ENCODE data around the gene XPNPEP3.

- PRO-cap = no peak
Observed at GRCh38 chr22:39968553-39969321, 8.5 kb downstream of the TMA7B start.

GRCh38 chr22:40197950-40198566 lies 20.3 kb downstream of the TNRC6B start:
- PRO-cap = no peak

GRCh38 chr22:40220599-40221275 lies 43.0 kb downstream of the TNRC6B start:
- PRO-cap = no peak

DNA sequence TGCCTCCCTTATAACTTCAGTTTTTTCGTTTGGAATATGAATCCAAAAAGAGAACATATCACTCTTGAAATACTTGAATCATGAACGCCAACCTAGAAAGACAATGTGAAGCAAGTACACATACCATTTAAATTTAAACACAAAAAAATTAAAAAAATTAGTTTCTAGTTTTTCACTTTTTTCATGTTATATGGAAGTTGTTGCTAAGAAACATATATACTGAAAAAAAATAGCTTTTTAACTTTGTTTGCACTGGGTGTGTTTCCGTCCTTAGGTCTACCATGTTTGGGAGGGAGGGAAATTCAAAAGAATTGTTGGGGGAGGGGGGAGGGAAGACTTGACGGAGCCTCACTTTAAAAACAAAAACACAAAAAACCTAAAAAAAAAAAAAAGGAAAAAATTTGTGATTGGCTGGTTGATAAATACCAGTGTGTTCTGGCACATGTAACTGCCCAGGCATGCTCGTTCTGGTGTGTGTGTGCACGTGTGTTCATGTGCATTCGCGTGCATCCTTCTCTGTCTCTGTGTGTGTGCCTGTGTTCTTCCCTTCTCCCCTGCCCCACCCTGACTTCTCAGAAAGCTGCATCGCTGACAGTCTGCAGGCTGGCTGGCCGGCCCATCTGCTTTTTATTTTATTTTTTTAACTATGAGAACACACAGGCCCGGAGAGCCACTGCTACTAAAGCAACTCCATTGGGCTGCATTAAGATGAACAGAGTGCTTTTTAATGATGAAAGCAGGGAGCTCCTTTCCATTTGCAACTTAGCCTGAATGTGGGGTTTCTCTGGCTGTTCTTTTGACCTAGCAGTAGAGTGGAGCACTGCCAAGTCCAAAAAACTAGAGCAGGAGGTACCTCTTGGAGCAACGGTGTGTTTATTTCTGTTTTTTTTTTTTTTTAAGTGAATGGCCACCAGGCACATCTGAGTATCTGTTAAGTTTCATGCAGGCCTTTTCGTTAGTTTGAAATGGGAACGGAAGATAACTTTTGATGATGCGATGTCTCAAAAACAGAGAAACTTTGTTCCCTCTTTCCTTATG lies 22.6 kb upstream of the ADSL start:
- PRO-cap = no peak

DNA sequence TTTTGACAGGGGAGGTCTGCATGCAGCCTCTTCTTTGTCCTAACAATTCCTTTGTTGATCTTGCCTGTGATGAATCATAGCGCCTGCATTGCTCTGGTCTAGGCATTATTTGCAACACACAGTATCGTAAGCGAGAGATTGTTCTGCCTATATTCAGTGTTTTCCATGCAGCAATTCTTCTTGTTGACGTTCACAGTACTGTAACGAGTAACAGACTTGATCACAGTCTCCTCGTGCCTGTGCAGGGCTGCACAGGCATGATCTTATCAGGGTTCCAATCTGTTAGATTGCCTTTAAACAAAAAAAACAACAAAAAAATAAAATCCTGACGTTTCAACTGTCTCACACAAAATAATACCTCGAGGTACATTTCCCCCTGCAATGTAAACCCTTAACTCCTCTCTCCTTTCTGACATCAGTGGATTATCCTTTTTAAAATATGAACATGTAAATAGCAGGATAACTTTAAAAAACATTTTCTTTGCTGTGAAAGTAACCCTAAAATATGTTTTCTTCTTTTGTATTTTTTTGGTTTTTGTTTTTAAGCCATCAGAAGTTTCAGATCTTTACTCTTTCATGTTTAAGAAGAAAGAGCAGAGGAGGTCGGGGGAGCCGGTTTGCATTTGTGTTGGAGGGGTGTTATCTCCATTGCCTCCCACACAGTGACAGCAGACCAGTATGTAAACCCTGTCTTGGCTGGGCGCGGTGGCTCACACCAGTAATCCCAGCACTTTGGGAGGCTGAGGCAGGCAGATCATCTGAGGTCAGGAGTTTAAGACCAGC lies 13.7 kb upstream of the ADSL start:
- PRO-cap = no peak

- PRO-cap = no peak
Observed at GRCh38 chr22:40415196-40415907, 45.0 kb downstream of the SGSM3 start.

DNA sequence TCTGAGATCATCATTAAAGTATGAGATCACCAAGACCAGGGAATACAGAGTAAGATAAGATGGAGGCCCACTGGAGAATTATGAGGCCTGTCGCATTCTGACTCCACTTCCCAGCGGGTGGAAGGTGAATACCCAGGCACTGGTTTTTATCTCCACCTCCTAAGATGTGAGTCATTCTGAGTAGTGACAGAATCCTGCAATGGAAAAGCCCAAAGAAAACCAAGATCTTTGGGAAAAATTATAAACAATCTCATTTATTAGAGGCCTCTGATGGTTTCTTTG lies 108.5 kb downstream of the MRTFA start:
- PRO-cap = no peak

DNA sequence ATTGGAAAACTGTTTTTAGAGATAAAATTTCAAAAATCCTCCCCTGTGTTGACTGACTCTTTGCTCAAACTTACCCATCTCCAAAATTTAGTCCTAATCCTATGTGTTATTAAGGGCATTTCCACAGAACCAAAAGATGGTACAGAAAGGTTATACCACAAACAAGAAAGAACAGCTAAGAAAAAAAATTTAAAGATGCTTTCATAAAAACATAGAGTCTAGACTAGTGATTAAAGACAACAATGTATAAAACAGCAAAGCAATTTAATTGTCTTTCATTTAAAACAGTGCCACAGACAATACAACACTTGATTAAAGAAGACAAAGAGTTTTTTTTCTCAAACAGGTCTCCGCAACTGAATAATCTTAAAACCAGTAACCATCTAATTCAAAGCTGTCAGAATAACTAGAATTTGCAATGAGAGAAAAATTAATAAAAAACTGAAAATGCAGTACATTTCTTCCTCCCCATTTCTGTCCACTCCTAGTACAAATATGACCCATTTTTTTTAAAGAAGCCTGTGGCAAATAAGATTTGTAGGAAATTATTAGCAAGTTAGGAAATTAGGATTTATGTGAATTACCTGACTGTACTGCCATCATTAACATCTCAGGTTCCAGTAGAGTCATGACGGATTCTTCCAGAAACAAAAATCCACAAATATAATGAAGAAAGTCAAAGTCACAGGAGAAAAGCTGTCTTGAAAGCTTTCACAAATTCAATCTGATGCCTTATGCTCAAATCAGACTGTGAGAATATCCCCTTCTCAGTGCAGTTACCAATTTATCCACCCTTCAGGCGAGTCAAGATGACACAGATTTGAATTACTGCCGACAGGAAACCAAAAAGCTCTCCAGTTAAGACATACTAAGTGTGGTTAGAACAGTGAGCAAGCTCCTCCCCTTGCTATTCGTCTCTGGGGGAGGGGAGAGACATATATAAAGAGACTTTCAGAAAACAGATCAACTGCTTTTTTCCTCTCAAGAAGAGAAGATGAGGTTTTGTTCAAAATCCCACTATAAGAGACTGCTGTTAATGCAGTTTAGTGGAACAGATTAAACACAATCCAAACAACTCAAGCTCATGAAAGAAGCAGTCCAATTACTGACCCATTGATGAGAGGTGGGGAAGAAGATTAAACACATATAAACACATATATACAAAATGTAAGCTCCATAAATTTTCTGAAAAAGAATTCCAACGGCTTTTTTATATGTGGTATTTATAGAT lies 103.1 kb downstream of the MRTFA start:
- PRO-cap = no peak

DNA sequence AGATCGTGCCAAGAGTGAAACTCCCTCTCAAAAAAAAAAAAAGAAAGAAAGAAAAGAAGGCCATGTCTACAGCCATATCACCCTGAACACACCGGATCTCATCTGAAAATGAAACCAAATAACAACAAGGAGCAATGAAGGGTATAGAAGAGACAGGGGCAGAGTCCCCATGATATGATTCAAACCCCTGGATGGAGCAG lies 11.0 kb upstream of the MRTFA start:
- PRO-cap = no peak

GRCh38 chr22:40679981-40681010 lies 1.0 kb downstream of the MCHR1 start:
- PRO-cap = no peak

DNA sequence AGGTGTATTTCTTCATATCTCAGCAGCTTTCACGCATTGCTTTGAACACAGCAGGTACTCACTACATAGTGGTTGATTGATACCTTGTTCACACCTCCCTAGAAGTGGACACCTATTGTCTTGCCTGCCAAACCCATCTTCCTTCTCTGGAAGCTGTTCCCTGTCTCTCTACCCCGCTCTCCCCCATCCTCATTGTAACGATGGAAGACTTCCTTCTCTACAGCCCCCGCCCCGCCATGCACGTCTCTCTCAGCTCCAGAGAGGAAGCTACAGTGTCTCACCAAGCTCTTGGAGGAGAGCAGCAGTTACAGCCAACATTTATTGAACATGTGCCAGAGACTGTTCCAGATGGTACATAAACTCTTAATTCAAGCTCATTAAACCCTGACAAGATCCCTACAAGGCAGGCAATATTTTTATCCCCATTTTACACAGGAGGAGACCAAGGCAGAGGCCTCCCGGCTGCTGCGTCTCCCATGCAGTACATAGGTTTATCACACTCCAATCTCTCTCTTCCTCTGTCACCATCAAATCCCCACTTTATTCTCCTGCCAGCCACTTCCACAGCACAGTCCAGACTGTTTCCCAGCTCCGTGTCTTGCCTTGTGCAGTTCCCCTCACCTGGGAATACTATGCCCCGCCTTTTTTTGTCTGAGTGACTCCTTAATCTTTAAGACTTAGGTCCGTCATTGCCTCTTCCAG lies 15.2 kb downstream of the MCHR1 start:
- PRO-cap = no peak

GRCh38 chr22:40856780-40857851 lies at the start of gene XPNPEP3:
XPNPEP3 (plus strand) TSS chr22:40857148.
- PRO-cap = bidirectional peak, plus-strand start at chr22:40857148, minus-strand start at chr22:40856966; bidirectional peak, plus-strand start at chr22:40857367, minus-strand start at chr22:40857361

DNA sequence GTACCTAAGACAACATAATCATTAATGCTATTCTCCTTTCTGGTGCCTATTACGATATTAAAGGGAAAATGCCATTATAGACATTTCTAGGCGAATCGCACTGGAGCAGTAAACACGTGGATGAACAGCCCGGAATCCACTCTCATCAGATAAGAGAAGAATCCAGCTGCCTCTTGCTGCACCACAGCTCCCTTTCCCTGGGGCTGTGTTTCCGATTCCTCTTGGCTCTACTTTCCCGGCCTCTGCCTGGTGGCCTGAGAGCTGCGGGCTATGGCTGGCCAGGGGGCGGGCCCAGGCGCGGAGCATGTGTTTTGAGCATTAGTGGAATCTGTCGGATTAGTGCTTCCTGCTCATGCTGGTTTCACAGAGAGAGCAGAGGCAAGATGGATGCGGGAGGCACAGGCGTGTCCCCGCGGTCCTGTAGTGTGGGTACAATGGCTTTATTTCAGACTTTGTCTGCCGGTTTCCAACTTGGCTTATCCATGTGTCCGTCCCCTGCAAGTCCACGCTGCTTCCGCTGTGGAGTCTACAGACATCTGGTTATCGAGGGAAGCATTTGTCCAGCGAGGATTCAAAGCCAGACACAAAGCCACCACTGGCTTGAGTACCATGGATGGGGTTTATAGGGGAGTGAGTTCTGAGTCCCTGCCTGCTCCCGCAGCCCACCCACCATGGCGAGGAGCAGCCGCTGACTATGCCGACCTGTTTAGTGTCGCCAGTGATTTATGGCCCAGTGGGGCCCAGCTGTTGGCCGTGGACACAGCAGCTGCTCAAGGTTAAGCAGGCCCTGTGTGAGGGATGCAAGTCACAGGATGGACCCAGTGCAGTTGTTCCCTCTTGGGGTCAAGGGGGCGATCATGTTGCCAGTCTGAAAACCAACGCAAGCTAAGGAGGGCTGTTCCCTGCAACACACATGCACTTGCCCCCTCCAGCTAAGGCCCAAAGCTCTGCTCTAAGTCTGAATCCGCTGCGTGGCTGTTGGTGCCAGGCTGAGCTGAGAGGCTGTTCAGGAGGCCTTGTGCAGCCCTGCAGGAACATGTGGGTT lies 43.4 kb upstream of the EP300 start:
- PRO-cap = bidirectional peak, plus-strand start at position 375 of the sequence, minus-strand start at position 244 of the sequence

GRCh38 chr22:41093225-41093409 lies 725 bp downstream of the EP300 start:
- PRO-cap = no peak

DNA sequence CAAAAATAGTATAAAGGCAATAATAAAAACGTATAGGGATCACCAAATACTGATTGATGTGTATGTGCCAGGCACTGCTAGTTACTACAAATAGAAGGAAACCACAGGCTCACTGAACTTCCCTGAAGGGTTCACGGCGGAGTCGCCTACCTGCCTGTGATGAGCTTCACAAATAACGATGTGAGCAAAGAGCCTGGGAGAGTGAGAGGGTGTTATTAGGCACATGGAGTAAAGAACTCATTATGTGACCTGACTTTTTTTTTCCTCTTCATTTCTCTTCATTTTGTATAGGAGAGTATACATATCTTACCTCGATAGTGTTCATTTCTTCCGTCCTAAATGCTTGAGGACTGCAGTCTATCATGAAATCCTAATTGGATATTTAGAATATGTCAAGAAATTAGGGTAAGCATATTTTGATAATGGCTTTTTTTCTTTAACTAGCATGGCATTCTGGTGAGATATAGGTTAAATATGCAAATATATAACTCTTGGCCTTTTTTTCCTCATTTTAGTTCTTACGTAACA lies 35.8 kb upstream of the L3MBTL2 start:
- PRO-cap = no peak

- PRO-cap = no peak
Observed at GRCh38 chr22:41280642-41281334, 5.2 kb downstream of the RANGAP1 start.

DNA sequence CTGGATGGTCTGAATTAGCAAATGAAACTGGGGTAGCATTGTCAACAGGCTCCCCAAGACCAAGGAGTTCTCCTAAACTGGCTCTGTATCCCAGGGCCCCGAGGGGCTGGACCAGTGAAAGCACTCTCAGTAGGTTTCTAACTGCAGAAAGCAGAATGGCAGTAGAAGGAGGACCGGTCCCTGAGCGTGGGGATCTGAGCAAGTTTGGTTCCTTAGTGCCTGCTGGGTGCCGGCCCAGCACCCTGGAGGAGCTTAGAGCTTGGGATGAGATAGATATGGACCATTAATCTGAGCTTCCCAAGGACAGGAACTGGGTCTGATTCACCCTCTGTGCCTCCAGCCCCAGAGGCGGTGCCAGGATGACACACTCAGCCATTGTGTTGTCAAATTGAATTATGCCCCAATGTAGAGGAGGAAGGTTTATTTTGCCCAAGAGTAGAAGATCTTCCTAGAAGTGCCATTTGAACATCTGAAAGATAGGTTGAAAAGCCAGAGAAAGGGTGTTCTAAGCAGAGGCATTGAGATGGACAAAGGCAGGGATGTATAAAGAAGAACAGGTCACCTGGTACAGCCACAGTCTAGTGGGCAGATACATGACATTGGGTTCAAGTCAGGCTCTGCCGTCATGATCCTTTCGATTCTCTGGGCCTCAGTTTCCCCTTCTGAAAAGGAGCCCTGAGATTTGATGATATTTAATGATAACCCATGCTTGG lies 4.4 kb downstream of the ZC3H7B start:
- PRO-cap = no peak

DNA sequence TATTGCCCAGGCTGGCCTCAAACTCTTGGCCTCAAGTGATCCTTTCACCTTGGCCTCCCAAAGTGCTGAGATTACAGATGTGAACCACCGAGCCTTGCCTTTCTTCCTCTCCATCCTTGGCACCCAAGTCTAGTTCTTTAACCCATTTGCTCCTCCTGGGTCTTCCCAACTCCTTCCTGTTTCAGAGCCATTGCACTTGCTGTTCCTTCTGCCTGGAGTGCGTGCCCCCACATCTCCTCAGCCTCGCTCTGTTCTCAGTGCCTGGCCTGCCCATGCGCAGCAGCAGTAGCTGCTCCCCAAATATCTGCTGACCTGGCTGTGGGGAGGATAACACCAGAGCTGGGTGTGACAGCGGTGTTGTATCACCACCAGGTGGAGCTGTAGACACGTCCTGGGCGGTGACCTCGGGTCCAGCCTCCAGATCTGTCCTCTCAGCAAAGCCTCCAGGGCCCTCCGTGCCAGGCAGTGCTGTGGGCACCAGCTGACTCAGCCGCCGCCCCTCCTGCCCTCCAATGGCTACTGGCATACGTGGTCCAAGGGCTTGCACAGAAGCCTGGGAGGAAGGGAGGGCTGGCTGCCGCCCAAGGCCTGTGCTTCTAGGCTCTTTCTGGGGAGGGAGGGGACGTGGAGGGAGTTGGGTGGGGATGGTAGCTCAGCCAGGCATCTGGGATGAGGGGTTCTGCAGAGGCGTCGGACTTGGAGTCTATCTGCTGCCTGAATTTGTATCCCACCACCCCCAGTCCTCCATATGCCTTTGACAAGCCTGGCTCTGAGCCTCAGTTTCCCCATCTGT lies 22.1 kb downstream of the TEF start:
- PRO-cap = no peak

GRCh38 chr22:41471383-41471694 lies 2.4 kb downstream of the ACO2 start:
- PRO-cap = no peak

- PRO-cap = no peak
Observed at GRCh38 chr22:41526952-41528196, 16.9 kb downstream of the POLR3H start.